Liver (tissue), 9 donors: ENCODE measurements around the genes UBA2 and FXYD3.

GRCh38 chr19:33519929-33520616 is 1.5 kb downstream of the PEPD start:
- PRO-cap, 5 experiments: no peak in any of the 5 experiments
- RAMPAGE, long total RNA, 2 experiments: no peak in any of the 2 experiments
- RRBS: no CpG with 5 or more reads among the region's 6 CpGs

DNA sequence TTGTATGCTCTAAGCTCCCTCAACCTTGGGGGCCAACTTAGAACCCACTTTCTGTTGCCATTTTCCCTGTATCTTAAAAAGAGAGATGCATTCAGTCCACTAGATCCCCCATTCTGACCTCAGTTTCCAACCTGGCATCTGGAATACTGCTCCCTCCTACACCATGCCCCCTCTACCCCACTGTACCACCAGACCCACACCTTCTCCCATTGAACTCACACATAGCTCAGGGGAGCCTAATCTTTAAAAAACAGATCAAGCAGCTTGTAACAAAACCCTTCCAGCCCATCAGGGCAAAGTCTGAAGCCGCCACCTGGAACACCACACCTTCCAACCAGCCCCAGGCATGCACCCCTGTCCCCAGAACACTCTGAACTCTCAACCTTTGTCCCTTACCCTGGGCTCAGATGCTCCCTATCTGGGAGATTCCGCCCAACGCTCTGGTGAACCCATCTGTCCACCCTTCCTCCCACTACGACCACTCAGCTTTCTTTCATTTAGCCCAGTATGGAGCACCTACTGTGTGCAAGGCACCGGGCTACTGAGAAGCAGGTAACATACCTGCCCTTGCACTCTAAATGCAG is 882 bp downstream of the PEPD start:
- PRO-cap, 5 experiments: peak in 5 of 5 experiments; most common plus-strand start position 423 of the sequence (in 5); most common minus-strand start position 367 of the sequence (in 2)
- RAMPAGE, long total RNA, 2 experiments: no peak in any of the 2 experiments
- RRBS: no CpG with 5 or more reads among the region's 5 CpGs

- PRO-cap, 5 experiments: peak in 3 of 5 experiments; most common minus-strand start chr19:33797898 (in 3)
- RAMPAGE, long total RNA, 2 experiments: no peak in any of the 2 experiments
- RRBS: 56% methylated on average over 13 of the region's 68 CpGs
Measured at GRCh38 chr19:33797813-33798760, 1.4 kb downstream of the KCTD15 start.

GRCh38 chr19:33883843-33884807 is 87.5 kb downstream of the KCTD15 start:
- PRO-cap, 5 experiments: no peak in any of the 5 experiments
- RAMPAGE, long total RNA, 2 experiments: no peak in any of the 2 experiments
- RRBS: no CpG with 5 or more reads among the region's 16 CpGs

- PRO-cap, 5 experiments: peak in 2 of 5 experiments; most common plus-strand start chr19:33904899 (in 2)
- RAMPAGE, long total RNA, 2 experiments: start-site peak on the plus strand in 1 of 2 experiments, at chr19:33904896-33904954 at its widest, 10 reads per replicate
- RRBS: no CpG with 5 or more reads among the region's 8 CpGs
Measured at GRCh38 chr19:33904666-33905073, 108.0 kb downstream of the KCTD15 start.

GRCh38 chr19:34260743-34261221 is 6.4 kb downstream of the GARRE1 start:
- PRO-cap, 5 experiments: no peak in any of the 5 experiments
- RAMPAGE, long total RNA, 2 experiments: no peak in any of the 2 experiments
- RRBS: no CpG with 5 or more reads among the region's 7 CpGs

DNA sequence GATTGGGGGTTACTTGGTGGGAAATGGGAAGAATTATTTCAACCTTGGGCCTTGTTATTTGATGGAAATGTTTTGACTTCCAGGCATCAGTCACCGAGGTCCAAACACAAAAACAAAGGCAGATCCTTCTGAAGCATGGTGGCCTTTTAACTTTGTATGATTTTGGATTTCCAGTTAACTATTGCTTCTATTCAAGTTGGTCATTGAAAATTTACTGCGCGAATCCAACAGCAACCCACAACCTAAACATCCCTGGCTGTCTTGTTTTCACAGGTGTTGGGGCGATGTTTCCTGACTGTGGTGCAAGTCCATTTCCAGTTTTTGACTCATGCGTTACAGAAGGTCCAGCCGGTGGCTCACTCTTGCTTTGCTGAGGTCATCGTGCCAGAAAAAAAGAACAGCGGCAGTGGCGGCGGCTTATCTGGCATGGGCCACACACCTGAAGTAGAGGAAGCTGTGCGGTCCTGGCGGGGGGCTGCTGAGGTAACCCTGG is 45.3 kb upstream of the GPI start:
- PRO-cap, 5 experiments: no peak in any of the 5 experiments
- RAMPAGE, long total RNA, 2 experiments: no peak in any of the 2 experiments
- RRBS: no CpG with 5 or more reads among the region's 12 CpGs

DNA sequence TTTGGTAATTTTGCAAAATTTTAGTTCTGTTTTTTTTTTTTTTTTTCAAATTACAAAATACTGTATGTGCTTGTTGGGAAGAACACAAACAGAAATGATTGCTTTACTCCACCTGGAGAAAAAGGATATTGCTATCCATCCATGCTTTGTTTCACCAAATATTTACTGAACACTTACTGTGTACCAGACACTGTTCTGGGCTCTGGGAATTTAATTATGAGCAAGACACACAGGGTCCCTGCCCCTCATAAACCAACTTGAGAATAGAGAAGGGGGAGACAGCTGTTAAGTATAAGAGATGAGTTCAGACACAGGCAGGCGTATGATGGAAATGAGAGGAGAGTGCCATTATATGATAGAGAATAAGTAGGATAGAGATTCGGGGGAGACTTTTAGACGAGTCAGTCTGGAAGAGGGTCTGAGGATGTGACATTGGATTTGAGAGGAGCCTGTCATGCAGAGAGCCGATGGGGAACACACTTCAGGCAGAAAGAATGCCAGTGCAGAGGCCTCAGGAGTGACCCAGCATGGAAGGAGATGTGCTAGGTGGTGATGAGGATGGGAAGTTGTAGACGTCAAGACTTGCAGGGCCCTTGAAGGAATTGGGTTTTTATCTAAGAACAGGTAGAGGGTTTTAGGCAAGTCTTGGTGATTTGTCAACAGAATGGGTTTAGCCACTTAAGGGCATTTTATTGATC is 27.8 kb upstream of the GPI start:
- PRO-cap, 5 experiments: no peak in any of the 5 experiments
- RAMPAGE, long total RNA, 2 experiments: no peak in any of the 2 experiments
- RRBS: no CpG with 5 or more reads among the region's 5 CpGs

GRCh38 chr19:34399674-34400838 is 4.1 kb upstream of the PDCD2L start:
- PRO-cap, 5 experiments: no peak in any of the 5 experiments
- RAMPAGE, long total RNA, 2 experiments: no peak in any of the 2 experiments
- RRBS: no CpG with 5 or more reads among the region's 28 CpGs

DNA sequence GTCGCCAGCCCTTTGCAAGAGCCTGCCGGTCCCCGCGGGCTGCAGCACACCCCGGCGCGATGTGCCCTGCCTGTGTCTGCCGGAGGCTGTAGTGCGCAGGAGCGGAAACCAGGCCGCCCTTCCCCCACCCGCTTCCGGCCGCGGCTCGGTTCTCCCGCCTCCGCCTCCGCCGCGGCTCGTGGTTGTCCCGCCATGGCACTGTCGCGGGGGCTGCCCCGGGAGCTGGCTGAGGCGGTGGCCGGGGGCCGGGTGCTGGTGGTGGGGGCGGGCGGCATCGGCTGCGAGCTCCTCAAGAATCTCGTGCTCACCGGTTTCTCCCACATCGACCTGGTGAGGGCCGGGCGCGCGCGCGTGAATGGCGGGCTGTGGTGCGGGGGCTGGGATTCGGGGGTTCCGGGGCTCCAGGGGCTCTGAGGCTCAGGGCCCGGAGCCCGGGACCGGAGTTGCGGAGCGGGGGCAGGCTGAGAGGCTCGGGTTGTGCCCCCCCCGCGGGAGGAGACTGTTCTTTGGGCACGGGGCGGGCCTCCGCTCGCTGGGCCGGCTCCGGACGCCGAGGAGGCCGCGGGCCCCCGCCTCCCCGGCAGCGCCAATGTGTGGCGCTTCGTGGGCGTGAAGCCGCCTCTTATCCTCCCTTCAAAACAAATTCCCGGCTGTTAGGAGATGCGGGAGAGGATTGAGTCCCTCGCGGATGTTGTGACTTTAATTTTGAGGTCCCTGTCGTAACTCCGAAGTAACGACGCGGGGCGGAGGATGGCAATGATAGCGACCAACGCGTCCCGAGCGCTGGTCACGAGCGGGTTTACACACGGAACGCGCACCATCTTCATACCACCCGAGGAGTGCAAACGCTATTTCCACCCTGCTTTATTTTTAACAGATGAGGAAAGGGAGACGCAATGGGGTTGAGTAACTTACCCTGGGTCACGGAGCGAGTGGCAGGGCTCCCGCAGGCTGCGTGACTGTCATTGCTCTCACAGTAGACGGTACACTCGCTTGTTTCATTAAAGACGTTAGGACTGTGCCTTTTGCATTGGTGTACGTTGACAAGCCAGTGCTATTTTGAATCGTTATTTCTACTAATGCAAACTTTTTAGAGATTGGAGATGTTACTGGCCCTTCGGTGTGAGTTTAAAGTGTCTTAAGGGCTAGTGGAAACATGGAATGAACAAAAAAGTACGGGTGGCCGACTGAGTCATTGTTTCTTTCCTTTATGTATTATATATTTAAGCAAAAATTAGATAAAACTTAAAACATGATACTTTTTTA is at the start of gene UBA2:
Gene UBA2, plus strand, starts transcription at position 141 of the 1,266 bp plus-strand sequence.
- PRO-cap, 5 experiments: peak in 5 of 5 experiments; most common plus-strand start position 131 of the sequence (in 4); most common minus-strand start position 93 of the sequence (in 3)
- RAMPAGE, long total RNA, 2 experiments: no peak in any of the 2 experiments
- RRBS: 2% methylated on average over 41 of the region's 106 CpGs

GRCh38 chr19:34439315-34439994 is 11.3 kb downstream of the UBA2 start:
- PRO-cap, 5 experiments: no peak in any of the 5 experiments
- RAMPAGE, long total RNA, 2 experiments: no peak in any of the 2 experiments
- RRBS: no CpG with 5 or more reads among the region's 4 CpGs

- PRO-cap, 5 experiments: no peak in any of the 5 experiments
- RAMPAGE, long total RNA, 2 experiments: no peak in any of the 2 experiments
- RRBS: 34% methylated on average over 6 of the region's 40 CpGs
Measured at GRCh38 chr19:34501192-34502186, 19.9 kb downstream of the WTIP start.

DNA sequence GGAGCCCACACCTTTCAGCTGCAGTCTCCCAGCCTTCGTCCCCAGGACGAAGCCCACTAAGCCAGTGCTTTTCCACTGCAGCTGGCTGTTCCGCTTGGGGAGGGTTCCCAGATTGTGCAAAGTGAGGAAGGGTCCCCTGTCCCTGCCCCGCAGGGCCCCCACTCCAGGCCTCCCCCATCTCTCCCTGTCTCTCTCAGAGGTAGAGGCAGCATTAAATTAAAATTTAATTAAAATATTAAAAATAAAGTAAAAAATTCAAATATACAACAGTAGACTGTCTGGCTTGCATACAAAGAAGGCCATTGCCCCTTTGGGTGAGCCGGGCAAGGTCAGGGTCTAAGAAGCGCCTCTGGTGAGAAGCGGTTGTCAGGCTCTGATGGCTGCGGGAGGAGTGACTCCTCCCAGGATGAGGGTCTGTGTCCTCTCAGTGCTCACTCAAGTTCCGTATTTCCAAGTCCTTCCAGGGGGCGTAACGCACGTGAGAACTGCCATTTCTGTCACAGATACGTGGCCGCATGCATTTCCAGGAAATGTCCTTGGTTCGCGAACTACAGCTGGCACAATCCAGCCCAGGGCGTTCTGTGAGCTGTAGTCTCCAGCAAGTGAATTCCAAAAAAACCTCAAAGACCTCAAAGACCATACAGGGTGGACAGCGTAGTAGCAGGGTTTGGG is 809 bp upstream of the ZNF181 start:
- PRO-cap, 5 experiments: no peak in any of the 5 experiments
- RAMPAGE, long total RNA, 2 experiments: no peak in any of the 2 experiments
- RRBS: no CpG with 5 or more reads among the region's 18 CpGs

DNA sequence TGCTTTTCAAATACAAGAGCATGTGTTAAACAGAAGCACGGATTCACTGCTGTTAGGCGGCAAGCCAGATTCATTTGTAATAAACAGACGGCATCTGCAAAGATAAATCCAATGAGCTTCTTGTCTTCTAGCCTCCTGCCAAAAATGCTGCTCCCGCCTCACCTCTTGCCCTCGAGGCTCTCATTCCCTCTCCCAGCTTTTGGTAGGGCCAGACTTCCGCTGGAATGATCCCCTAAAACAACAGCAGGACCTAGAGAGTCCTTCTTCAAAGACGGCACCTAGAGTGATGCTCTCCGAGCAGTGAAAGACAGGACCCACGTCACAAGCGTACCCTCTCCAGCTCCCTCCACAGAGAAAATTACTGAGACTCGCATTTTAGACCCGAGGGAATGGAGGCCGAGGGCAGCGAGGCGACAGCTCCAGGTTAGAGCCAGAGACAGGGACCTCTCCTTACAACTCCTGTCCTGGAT is 806 bp downstream of the ZNF599 start:
- PRO-cap, 5 experiments: no peak in any of the 5 experiments
- RAMPAGE, long total RNA, 2 experiments: no peak in any of the 2 experiments
- RRBS: no CpG with 5 or more reads among the region's 15 CpGs

- PRO-cap, 5 experiments: no peak in any of the 5 experiments
- RAMPAGE, long total RNA, 2 experiments: no peak in any of the 2 experiments
- RRBS: no CpG with 5 or more reads among the region's 1 CpG
Measured at GRCh38 chr19:34837381-34837696, 64.3 kb upstream of the ZNF599 start.

DNA sequence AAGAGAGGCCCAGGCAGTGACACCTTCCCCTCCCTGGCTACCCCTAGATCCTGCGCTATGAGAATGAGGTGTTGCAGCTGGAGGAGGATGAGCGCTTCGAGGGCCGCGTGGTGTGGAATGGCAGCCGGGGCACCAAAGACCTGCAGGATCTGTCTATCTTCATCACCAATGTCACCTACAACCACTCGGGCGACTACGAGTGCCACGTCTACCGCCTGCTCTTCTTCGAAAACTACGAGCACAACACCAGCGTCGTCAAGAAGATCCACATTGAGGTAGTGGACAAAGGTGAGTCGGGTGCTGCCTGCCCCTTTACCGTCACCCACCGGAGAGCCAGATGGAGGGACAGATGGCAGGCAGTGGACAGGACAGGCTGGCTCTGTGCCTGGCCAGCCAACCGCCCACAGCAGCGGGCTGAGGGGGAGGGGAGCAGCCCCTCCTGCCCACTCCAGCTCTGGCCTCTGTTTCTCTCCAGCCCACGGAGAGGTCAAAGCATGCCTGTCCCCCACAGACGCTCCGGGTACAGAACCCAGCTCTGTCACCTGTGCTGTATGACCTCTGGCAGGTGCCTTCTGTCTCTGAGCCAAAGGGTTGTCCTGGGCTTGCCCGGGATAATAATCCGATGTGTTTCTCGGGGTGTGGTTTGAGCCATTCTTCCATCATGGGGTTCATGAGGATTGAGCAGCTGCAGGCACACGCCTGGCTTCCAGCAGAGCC is 3.3 kb downstream of the SCN1B start:
- PRO-cap, 5 experiments: no peak in any of the 5 experiments
- RAMPAGE, long total RNA, 2 experiments: no peak in any of the 2 experiments
- RRBS: 67% methylated on average over 2 of the region's 27 CpGs

GRCh38 chr19:35065541-35066305 is 24.2 kb downstream of the HPN start:
- PRO-cap, 5 experiments: no peak in any of the 5 experiments
- RAMPAGE, long total RNA, 2 experiments: no peak in any of the 2 experiments
- RRBS: 96% methylated on average over 2 of the region's 22 CpGs

DNA sequence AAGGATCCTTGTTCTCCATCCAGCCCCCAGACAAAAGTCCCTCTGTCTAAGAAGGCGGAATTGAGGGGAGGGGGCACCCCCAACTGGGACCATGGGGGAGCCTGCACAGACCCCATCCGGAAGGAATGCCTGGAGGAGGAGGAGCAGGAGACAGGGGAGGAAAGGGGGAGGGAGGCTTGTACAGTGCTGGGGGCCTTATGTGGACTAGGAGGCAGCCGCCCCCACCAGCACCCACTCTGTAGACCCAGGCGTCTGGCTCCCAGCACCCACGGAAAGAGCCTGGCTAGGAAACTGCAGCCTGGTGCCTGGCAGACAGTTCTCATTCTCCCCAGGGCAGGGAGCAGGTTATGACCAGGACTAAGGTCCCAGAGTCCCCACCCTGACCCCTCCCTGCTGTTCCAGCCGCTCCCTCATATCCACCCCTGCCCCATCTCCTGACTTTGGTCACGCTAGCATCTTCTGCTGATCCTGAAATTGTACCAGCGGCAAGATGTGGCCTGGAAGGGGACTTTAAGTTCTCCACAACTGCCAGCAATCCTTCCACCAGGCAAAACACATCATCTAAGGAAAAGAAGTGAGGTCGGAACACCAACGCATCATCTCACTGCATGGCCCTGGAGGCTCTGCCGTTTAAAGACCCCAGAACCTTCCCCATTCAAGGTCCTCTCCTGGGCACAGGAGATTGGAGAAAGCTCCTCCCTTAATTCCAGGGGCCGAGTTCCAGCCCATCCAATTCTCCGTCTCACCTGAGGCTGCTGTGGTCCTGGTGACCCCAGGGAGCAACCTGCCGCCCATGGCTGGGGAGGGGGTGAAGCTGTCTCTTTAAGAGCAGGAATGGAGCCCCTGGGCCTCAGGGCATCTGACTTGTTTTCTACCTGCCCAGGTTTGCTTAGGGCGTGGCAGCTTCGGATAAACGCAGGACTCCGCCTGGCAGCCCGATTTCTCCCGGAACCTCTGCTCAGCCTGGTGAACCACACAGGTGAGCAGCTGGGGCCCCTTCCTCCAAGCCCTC is at the start of gene FXYD3:
Gene FXYD3, plus strand, starts transcription at position 443 of the 1,012 bp plus-strand sequence.
- PRO-cap, 5 experiments: no peak in any of the 5 experiments
- RAMPAGE, long total RNA, 2 experiments: no peak in any of the 2 experiments
- RRBS: no CpG with 5 or more reads among the region's 20 CpGs

DNA sequence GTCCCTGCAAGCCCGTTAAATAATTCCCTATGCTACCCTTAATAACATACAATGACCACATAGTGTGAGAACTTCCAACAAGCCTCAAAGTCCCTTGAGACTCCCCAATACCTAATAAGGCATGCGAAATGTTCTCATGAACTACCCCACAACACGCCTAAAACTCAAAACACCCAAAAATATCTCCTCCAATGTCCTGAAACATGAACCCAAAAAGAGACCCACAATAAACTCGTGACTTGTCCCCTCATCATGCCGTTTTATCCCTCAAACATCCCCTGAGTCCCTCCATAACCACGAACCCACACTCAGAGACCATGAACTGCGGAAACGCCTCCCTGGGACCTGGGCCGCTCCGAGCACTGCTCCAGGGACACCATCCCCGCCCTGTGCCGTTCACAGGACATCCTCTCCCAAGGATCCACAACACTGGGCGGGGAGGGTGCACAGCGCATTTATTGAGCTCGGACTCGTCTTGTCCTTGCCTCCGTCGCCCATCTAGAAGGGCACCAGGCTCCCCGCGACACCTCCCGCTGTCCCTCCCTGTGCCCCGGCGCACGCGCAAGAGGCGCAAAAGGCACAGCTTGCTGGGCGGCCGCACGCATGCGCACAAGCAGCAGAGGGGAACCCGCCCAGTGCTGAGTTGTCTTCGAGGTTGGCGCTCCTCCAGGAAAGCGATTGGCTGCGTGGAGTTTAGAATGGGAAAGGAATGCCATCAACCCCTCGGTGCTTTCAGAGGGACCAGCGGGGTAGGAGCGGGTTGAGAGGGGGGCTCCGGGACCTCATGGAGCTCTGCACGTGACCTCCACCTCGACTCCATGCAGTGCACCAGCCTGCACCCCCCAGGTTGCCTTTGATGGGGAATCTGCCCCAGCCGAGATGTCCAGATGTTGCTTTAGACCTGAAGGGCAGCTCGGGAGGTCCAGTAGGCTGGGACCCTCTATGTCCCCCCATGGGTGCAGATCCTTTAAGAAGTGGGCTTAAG is 8.7 kb downstream of the FXYD3 start:
- PRO-cap, 5 experiments: peak in 5 of 5 experiments; most common plus-strand start position 677 of the sequence (in 1); most common minus-strand start position 547 of the sequence (in 2)
- RAMPAGE, long total RNA, 2 experiments: no peak in any of the 2 experiments
- RRBS: no CpG with 5 or more reads among the region's 43 CpGs

DNA sequence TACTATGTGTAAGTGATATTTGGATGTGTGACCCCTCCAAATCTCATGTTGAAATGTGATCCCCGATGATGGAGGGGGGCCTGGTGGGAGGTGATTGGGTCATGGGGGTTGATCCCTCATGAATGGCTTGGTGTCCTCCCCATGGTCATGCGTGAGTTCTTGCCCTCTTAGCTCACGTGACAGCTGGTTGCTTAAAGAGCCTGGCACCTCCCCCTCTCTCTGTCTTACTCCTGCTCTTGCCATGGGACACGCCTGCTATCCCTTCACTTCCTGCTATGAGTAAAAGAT is 21.2 kb downstream of the FXYD5 start:
- PRO-cap, 5 experiments: peak in 1 of 5 experiments; most common plus-strand start position 222 of the sequence (in 1)
- RAMPAGE, long total RNA, 2 experiments: no peak in any of the 2 experiments
- RRBS: no CpG with 5 or more reads among the region's 4 CpGs